Cerebellum (tissue), 5 donors: ENCODE measurements around the genes SLC25A33 and CLSTN1.

- PRO-cap, 3 experiments, result no peak in any of the 3 experiments
- RAMPAGE, long total RNA, result no peak
These were observed 5.6 kb upstream of the SLC2A5 start for GRCh38 chr1:9074926-9075640.

- PRO-cap, 3 experiments, result no peak in any of the 3 experiments
- RAMPAGE, long total RNA, result no peak
These were observed 13.5 kb upstream of the SPSB1 start for GRCh38 chr1:9279150-9279586.

DNA sequence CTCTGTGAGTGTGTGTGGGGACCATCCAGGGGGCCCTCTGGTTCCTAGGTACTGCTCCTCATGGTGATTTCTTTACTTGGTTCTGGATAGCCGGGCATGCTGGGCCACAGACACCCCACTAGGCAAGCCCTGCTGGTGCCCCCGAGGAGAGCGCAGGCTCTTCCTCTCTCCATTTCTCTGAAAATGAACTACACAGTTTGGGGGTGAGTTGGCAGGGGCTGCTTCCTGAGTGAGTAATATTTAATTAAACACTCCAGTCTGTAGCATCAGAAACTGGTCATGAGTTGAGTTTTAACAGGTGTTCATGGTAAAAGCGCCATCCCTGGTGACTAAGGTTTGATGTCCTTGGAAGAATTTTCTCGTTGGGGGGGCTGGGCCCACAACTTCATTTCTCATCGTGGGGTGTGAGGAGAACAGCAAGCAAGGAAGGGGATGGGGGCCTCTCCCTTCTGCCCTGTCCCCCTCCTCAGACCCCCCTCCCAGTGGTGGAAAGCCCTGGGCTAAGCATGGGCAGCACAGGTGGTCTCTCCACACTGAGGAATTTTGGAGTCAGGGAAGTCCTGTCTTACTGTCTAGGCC, 1.8 kb downstream of the SPSB1 start:
- PRO-cap, 3 experiments, result peak in 2 of 3 experiments; most common minus-strand start position 179 of the sequence (in 2)
- RAMPAGE, long total RNA, result no peak

- PRO-cap, 3 experiments, result no peak in any of the 3 experiments
- RAMPAGE, long total RNA, result no peak
These were observed 2.4 kb downstream of the SPSB1 start for GRCh38 chr1:9294945-9295694.

- PRO-cap, 3 experiments, result no peak in any of the 3 experiments
- RAMPAGE, long total RNA, result no peak
These were observed 3.2 kb downstream of the SPSB1 start for GRCh38 chr1:9295727-9296539.

DNA sequence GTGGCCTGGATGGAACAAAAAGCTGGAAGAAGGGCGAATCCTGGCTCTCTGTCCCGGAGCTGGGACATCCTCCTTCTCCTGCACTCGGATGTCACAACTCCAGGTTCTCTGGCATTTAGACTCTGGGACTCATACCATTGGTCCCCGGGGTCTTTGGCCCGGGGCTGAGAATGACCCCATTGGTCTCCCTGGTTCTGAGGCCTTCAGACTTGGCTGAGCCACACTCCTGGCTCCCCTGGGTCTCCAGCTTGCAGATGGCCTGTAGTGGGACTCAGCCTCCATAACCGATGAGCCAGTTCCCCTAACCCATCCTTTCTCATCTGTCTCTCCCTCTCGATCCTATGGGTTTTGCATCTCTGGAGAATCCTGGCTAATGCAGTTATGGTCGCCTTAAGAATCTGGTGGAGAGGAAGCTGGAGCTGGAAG, 11.4 kb downstream of the SPSB1 start:
- PRO-cap, 3 experiments, result no peak in any of the 3 experiments
- RAMPAGE, long total RNA, result no peak

- PRO-cap, 3 experiments, result no peak in any of the 3 experiments
- RAMPAGE, long total RNA, result no peak
These were observed 22.8 kb downstream of the SPSB1 start for GRCh38 chr1:9315256-9316063.

- PRO-cap, 3 experiments, result no peak in any of the 3 experiments
- RAMPAGE, long total RNA, result no peak
These were observed 34.0 kb downstream of the SPSB1 start for GRCh38 chr1:9326568-9327142.

- PRO-cap, 3 experiments, result no peak in any of the 3 experiments
- RAMPAGE, long total RNA, result no peak
These were observed 35.4 kb downstream of the SPSB1 start for GRCh38 chr1:9327969-9328586.

- PRO-cap, 3 experiments, result no peak in any of the 3 experiments
- RAMPAGE, long total RNA, result no peak
These were observed 107.9 kb downstream of the SPSB1 start for GRCh38 chr1:9400625-9401056.

DNA sequence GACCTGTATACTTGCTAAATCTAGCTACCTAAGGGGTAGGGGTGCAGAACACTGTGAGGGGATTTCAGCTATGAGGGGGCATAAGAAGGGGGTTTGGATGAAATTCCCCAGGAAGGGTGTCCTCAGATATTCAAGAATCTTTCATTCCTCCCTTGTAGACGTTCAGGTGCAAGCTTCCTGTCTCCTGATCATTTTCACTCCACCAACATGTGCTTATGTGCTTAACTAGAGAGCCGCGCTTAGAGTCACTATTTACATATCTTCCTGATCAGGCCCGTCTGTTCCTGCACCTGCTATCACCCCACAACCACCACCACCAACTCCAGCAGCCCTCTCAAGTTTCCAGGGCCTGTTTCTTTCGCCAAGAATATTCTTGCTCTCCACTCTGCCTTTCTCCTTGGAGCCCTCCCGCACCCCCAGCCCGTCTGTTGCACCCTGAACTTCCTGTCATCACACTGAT, 113.4 kb downstream of the SPSB1 start:
- PRO-cap, 3 experiments, result no peak in any of the 3 experiments
- RAMPAGE, long total RNA, result no peak

DNA sequence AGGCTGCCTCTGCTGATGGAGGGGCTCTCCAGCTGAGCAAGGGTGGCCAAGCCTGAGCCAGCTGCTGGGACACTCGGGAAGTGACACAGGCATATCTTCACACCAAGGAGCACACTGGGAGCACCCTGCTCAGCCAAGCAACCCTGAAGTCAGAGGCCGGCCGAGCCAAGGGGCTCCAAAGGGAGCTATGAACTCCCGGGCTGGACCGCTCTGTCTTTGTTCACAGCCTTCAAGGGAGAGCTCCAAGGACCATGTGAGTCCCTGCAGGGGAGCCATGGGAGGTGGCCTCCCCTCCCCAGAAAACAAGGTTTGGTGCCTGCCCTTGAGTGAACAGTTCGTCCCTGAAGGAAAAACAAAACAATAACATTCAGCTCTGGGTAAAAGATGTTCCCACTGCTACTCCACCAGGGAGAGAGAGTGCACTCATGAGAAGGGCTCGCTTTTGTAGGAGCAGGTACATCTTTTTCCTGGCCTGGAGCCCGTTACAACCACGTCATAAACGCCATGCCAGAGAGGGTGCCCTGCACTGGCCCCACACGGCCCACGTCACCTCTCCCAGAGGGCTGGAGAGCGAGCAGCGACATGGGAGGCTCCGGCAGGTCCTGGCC, 56.3 kb upstream of the SLC25A33 start:
- PRO-cap, 3 experiments, result no peak in any of the 3 experiments
- RAMPAGE, long total RNA, result no peak

DNA sequence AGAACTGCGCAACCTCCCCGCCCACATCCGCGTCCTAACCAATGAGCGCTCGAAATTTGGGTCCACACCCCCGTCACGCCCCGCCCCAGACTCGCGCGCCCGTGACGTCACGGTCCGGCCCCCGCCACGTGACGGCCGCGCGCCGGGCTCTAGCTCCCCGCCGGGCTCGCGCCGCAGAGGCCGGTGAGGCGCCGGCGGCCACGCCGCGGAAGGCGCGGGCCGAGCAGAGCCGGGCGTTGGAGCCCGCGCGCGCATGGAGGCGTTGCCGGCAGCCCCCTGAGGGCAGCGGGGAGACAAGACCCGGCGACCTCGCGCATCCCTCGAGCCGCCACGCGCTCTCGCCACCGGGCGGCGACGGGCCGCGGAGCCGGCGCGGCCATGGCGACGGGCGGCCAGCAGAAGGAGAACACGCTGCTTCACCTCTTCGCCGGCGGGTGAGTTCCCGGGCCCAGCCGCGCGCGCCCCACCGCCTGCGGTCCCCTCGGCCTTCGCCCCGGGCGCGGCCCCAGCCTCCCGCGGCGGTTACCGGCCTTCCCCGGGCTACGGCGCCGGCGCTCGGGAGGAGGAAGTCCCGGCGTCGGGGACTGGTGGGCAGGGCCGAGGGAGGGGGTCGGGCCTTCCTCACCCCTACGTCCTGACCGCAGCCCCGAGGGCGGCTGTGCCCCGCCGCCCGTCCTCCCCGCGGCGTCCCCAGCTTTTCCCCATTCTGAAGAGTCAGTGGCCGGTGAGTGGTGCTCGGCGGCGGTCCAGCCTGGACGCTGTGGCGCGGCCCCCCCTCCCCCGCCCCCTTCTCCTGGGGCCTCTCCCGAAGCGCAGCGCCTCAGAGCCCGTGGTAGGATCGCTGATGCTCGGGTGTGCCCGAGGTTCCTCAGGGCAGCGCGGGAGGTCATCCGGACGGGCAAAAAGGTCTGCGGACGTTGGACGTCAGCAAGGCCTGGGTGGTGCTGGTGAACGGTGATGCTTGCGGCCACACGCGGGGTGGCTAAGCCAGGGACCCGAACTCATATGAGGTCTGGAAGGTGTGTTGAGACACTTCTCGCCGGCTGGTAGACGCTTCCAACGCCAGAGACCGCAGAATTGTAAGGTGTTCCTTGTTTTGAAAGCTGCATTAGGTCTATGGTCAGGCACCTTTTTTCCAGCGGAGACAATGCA, at the start of gene SLC25A33:
TSS of gene SLC25A33 (plus strand) at position 152 of the 1,152 bp plus-strand sequence.
- PRO-cap, 3 experiments, result peak in 3 of 3 experiments; most common plus-strand start position 176 of the sequence (in 3)
- RAMPAGE, long total RNA, result no peak

- PRO-cap, 3 experiments, result no peak in any of the 3 experiments
- RAMPAGE, long total RNA, result no peak
These were observed 24.4 kb upstream of the PIK3CD start for GRCh38 chr1:9626814-9627777.

DNA sequence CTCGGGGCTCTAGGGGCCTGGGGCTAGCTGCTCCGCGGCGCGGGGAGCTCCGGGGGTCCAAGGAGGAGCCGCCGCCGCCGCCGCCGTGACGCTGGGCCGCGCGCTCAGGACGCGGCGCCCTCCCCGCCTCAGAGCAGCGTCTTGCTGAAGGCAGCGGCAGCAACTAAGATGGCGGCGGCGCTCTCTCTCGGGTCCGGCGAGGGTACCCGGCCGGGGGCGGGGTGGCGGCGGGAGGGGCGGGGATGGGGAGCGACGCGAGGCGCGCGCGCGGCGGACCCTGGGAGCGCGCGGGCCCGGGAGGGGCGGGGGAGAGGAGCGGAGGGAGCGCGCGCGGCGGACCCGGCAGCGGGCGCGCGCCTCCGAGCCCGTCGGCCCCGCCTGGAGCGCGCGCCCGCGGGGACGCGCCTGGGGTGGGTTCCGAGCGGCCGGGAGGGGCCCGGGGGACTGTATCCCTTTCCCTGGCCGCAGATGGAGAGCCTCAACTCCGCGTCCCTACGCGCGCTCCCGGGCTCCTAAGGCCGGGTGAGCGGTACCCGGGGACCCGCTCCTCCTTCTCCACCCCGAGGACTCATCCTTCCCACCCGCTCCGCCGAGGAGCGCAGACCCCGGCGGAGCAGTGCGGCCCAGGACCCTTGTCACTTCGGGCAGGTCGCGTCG, at the start of gene CLSTN1:
TSS of gene CLSTN1 (minus strand) at position 170 of the 657 bp plus-strand sequence.
- PRO-cap, 3 experiments, result peak in 3 of 3 experiments; most common plus-strand start position 420 of the sequence (in 2); most common minus-strand start position 165 of the sequence (in 2)
- RAMPAGE, long total RNA, result no peak

DNA sequence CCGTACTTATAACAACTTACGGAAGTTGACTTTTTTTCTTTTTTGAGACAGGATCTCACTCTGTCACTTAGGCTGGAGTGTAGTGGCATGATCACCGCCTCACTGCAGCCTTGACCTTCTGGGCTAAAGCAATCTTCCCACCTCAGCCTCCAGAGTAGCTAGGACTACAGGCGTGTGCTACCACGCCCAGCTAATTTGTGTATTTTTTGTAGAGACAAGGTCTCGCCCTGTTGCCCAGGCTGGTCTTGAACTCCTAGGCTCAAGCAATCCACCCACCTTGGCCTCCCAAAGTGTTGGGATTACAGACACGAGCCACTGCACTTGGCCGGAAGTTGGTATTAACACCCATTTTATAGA, 15.7 kb upstream of the CLSTN1 start:
- PRO-cap, 3 experiments, result no peak in any of the 3 experiments
- RAMPAGE, long total RNA, result no peak

DNA sequence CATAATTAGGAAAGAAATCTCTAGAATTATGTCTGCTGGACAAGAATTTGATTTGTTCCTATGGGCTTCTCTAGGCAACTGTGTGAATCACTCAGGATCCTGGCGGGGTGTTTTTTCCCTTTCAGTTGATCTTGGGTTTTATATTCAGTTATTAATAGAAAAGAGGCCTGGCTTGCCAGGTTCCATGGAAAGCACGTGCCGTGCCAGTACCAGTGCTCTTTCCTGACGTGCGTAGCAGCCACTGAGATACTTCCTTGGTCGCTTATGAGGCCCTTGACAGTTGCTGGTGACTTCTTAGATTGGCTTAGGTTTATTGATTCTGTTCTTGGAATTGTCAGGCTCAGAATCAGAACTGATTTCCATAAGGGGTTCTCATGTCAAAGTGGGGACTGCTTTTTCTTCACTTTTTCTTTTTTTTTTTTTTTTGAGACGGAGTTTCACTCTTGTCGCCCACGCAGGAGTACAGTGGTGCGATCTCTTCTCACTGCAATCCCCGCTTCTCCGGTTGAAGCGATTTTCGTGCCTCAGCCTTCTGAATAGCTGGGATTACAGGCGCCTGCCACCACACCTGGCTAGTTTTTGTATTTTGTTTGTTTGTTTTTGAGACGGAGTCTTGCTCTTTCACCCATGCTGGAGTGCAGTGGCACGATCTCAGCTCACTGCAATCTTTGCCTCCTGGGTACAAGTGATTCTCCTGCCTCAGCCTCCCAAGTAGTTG, 48.6 kb upstream of the KIF1B start:
- PRO-cap, 3 experiments, result peak in 1 of 3 experiments; most common plus-strand start position 206 of the sequence (in 1); most common minus-strand start position 89 of the sequence (in 1)
- RAMPAGE, long total RNA, result no peak

DNA sequence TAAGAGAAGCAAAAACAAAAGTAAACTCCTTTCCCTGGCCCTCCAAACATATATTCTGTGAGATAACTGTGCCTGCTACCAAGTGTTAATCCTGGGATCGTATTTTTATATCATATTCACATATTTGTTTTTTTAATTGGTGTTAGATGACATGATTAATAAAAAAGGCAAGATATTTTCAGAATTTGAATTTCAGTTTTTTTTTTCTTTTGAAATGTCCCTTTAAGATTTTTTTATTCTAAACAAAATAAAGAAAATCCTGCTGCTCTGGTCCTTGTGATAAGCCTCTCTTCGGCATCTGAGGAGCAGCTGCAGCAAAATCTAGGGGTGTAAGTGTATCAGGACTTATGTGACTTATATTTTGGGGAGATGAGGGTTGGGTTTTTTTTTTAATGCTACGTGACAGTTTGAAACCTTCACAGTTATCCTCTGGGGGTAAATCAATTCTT, 29.9 kb upstream of the KIF1B start:
- PRO-cap, 3 experiments, result no peak in any of the 3 experiments
- RAMPAGE, long total RNA, result no peak

GRCh38 chr1:10237566-10238119, 27.3 kb downstream of the KIF1B start:
- PRO-cap, 3 experiments, result no peak in any of the 3 experiments
- RAMPAGE, long total RNA, result no peak

DNA sequence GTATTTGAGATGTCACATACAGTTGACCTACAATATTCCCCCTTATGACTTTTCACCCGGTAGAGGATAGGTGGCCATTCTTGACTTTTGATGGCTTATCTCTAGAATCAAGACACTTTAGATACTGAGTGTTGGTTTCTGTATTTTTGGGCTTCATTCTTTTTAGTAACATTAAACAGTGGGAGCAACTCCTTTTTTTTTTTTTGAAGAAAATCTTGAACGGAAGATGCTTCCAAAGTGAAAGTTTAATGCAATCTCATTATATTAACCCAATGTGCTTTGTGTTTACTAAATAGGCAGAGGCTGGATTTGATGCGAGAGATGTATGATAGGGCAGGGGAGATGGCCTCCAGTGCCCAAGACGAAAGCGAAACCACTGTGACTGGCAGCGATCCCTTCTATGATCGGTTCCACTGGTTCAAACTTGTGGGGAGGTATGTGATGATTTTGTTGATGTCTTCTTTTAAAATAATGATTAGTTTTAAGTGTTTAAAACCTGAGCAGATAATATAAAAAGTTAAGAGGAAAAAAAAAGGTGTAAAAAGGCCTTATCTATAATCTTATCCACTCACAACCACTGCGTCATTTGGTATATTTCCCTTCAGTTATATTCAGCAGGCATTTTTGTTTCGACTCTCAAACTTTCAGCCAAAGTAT, 74.3 kb upstream of the PGD start:
- PRO-cap, 3 experiments, result no peak in any of the 3 experiments
- RAMPAGE, long total RNA, result no peak